SK-N-MC (cell line): ENCODE measurements around the genes CCDC43, C1QL1 and HEXIM2.

DNA sequence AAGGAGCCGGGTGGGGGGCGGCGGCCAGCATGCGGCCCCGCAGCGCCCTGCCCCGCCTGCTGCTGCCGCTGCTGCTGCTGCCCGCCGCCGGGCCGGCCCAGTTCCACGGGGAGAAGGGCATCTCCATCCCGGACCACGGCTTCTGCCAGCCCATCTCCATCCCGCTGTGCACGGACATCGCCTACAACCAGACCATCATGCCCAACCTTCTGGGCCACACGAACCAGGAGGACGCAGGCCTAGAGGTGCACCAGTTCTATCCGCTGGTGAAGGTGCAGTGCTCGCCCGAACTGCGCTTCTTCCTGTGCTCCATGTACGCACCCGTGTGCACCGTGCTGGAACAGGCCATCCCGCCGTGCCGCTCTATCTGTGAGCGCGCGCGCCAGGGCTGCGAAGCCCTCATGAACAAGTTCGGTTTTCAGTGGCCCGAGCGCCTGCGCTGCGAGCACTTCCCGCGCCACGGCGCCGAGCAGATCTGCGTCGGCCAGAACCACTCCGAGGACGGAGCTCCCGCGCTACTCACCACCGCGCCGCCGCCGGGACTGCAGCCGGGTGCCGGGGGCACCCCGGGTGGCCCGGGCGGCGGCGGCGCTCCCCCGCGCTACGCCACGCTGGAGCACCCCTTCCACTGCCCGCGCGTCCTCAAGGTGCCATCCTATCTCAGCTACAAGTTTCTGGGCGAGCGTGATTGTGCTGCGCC is 526 bp downstream of the FZD2 start:
- RRBS = under 1% methylated on average over 11 of the region's 74 CpGs

- RRBS = no CpG with 5 or more reads among the region's 41 CpGs
These were observed 27.8 kb upstream of the MEIOC start for GRCh38 chr17:44628120-44629310.

DNA sequence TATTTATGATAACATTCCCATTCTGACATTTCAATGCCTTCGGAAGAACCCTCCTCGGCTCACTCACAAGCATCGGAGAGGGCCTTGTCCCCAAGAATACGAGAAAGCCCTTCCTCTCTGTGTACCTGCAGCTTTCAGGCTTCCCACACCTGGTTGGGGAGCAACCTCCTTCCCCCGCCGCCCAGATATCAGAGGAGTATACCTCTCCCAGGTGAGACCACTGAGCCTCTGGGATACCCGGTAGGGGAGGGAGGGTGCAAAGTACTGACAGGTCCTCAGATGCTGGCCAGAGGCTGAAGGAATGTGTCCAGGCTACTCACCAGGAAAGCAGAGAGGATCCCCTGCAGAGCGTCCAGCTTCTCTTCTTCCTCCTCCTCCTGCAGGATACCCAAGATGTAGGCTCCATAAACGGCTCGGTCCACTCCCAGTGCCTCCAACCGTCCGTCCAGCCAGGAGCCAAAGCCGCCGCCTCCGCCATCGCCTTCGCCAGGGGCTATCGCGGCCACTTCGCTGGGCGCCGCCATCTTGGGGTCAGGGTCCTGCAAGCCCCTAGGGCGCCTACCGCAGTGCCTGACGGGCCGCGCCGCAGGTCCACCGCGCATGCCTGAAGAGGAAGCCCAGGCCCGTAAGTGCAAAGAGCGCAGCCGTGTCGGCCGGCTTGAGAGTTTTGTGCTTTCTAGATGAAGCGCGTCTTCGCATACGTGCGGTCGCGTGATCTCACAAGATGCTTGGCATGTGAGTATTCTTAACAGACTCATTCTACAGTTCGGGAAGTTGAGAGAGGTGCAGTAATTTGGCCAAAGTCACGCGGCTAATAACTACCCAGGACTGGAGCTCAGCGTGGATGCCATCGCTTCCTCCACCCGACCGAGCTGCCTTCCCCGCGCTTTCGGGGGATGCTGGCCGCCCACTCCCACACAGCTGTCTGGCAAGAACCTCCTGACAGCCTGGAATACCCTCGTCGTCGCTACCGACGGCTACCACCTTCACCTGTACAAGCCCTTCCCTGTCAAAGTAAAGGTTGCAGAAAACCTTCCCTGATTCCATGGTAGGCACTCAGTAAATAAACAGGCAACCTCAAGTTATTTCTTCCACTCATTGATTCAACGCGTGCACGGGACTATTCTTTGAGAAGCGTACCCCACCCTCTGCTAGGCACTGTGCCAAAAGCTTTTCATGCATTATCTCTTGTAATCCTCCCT is at the start of gene CCDC43:
CCDC43 (minus strand) TSS at position 547 of the 1,202 bp plus-strand sequence.
- RRBS = no CpG with 5 or more reads among the region's 62 CpGs

- RRBS = 90% methylated on average over 2 of the region's 20 CpGs
These were observed 27.9 kb downstream of the ADAM11 start for GRCh38 chr17:44786593-44787246.

GRCh38 chr17:44793038-44793413 is 34.2 kb downstream of the ADAM11 start:
- RRBS = no CpG with 5 or more reads among the region's 12 CpGs

- RRBS = 2% methylated on average over 66 of the region's 106 CpGs
These were observed at the start of gene C1QL1 for GRCh38 chr17:44968055-44969004. C1QL1 (minus strand) TSS chr17:44968303.

GRCh38 chr17:45018782-45019785 is 32.3 kb downstream of the DCAKD start:
- RRBS = 5% methylated on average over 31 of the region's 85 CpGs

DNA sequence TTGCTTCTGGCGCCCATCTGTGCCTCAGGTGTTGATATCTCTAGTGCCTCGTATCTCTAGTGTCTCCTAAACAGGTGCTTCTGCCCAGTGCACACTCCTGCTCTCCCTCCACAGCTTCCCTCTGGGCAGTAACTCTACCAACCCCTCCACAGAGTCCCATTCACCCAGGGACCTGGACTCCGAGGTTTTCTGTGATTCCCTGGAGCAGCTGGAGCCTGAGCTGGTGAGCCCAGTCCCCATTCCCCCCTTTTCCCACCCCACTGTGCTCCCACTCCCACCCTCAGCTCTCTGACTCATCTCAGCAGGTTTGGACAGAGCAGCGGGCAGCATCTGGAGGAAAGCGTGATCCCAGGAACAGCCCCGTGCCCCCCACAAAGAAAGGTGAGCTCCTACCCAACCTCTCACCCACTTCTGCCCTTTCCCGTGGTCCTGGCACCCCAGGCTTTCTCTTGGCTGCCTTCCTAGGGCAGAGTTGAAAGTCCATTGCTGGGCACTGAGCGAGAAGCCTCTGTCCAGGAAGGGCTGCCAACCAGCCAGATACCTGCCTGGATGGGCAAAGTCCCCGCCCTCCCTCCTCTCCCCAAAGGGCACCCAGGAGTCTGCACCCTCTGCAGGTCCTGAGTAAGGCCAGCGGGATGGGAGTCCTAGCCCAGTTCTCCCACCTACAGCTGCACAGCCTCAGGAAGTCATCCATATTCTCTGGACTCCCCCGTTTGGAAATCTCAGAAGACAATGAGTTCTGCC is 2.3 kb downstream of the ACBD4 start:
- RRBS = no CpG with 5 or more reads among the region's 11 CpGs

DNA sequence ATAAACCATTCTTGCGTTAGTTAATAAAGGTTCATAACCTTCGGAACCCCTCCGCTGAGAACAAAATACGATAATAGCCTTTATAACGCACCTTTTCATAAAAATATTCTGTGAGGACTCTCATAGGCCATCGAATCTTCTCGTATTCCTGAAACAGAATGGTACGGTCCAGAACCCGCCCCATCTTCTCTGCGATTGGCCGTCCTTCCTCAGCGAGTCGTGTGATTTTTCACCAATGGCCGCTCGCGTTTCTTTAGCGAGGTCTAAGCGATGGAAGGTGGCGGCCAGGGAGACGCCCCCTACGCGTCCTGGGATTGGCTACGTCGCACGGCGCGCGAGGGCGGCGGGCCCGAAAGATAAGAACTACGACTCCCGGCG is 273 bp upstream of the HEXIM1 start:
- RRBS = no CpG with 5 or more reads among the region's 34 CpGs

- RRBS = 3% methylated on average over 2 of the region's 37 CpGs
These were observed 332 bp upstream of the HEXIM2 start for GRCh38 chr17:45161326-45161760.

- RRBS = no CpG with 5 or more reads among the region's 11 CpGs
These were observed at the start of gene HEXIM2 for GRCh38 chr17:45161761-45162176. HEXIM2 (plus strand) TSS chr17:45161875.

DNA sequence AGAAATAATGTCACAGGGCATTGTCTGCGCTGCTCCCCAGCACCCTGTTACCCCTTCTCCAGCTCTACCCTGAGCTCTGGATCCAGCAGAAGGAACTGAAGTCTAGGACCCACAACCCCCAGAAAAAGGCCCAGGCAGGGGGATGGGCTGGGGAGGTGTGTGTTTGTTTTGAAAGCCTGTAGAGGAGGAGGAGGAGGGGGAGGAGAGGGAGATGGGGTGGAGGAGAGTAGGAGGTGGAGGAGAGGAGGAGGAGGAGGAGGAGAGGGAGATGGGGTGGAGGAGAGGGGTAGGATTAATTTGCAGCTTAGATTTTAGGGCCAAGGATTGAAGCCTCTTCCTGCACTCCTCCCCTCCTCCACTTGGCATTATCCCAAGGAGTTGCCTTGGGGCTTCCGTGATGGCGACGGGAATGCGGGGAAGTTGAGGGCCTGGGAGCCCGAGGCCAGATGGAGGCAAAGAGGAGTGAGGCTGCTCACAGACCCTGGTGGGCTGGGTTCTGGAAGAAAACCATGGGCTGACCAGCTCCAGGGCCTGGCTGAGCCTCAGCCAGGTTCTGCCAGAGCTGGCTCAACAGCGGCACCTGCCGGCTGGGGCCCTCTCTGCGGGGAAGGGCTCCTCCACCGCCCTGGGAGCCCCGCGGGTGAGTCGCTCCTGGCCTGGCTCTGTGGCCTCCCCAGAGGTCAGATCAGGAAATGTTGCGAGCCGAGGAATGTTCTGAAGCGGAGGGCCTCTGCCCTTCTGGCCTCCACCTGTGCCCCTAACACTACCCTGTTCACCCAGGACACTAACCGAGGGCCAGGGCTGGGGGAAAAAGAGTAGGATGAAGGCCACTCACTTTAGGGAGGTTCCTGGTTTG is 24.1 kb upstream of the FMNL1 start:
- RRBS = no CpG with 5 or more reads among the region's 17 CpGs

GRCh38 chr17:45225876-45226667 is 4.4 kb downstream of the FMNL1 start:
- RRBS = no CpG with 5 or more reads among the region's 14 CpGs

DNA sequence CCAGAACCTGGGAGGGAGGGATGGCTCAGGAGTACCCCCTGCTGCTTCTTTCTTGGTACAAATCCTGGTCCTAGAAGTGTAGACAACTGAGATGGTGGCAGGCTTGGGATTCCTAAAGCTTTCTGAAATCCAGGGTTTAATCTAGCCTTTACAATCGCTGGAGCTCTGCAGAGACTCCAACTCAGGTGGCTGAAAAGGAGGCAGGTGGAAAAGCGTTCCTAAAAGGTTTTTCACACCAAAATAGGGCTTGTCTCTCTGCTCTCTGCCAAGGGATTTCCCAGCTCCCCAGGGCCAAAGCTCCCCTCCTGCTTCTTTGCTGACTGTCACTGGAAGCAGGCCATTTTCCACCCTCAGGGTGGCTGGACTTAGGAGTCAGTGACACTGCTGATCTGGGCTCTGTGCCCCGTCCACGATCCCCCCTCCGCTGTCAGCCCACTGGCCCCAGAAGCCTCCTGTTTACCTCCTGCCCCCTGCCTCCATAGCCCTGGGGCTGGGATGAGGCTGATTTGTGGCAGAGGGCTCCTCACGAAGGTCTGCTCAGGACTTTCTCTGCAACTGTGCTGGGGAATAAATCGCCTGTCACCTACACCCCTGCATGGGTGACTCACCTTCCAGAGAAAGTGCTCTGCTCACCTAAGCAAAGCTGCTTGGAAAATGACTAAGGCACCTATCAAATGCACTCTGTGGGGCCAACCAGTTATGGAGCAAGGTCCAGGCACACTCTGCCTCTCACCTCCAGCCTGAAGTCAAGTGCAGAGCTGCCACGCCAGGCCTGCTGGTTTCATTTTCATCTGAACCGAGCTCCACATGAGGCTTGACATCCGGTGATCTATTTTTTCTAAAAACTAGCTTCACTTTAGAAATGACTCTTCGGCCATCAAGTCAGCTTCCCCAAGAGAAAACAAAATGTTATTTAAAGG is 5.0 kb downstream of the MAP3K14 start:
- RRBS = no CpG with 5 or more reads among the region's 11 CpGs

DNA sequence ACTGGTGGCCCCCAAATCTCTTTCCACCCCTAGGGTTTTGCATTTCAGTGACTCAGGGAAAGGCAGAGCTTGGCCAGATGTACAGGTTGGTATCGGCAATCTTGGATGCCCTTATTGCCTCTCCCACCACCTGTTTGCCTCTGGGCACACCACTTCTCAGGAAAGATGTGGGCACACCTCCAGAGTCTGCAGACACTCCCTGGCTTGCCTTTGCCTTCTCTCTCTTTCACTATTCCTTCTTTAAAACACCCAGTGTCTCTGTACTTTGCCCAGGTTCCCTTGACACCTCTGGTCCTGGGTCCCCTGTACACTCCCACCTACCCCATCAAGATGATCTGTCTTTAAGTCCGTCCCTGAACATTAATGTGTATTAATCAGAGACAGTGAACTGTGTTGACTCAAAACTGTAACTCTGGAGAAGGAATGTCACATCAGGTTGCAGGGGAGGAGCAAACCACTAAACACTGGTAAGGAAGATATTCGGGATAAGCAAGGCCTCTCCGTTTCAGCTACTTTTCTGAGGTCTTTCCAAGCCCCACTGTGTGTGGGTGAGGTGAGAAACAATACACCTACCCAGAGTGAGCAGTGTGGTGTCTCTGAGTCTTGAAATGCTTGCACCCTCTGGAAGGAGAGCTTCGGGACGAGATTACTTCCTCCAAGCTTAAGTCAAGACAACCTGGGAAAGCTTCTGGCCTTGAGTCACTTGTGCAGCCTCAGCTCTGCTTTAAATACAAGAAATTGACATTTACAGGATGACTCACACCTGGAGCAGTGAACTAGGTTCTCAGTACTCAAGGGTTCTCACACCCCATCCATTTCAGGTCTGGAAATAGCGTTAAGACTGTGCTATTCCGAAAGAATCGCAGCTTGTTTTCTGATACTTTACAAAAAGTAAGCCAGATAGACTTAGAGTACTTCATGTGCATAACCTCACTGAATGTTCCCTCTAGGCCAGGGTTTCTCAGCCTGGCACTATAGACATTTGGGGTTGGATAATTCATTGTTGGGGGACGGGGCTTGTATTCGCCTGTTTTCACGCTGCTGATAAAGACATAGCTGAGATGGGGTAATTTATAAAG is 2.4 kb upstream of the MAP3K14 start:
- RRBS = no CpG with 5 or more reads among the region's 12 CpGs

- RRBS = 65% methylated on average over 5 of the region's 10 CpGs
These were observed 21.5 kb upstream of the MAP3K14 start for GRCh38 chr17:45338200-45338908.

DNA sequence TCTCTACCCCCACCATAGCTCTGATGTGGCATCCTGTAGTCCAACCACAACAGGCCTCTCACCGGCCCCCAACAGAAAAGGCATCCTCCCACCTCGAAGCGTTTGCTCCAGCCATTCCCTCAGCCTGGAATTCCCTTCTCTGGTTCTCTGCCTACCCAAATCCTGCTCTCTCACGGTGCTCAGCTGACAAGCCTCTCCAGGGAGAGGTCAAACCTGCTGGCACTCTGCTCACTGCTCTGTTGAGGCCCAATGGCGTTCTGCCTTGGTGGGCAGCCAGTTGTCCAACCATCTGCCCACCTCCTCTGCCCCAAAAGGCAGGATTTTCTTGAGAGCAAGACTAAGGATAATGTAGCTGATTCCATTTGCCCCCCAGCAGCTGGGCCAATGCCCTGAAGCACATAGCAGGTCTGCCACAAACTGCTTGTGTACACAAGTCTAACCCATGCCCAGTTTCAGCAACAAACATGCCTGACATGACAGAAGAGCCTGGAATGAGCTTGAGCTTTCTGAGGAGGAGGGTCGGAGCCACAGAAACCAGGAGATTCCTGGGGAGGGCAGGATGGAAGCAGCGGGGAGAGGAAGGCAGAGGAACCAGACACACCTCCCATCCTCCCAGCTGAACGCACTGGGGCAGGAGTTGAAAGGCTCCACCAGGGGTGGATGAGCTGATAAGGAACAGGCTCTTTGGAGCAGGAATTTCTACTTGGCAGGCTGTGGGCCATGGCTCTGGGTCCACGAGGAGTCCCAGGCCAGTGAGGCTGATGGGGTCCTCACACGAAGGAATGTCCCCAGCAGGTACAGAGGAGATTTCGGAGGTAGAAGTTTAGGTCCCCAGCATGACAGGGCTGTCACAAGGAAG is 23.9 kb downstream of the ARHGAP27 start:
- RRBS = no CpG with 5 or more reads among the region's 11 CpGs

DNA sequence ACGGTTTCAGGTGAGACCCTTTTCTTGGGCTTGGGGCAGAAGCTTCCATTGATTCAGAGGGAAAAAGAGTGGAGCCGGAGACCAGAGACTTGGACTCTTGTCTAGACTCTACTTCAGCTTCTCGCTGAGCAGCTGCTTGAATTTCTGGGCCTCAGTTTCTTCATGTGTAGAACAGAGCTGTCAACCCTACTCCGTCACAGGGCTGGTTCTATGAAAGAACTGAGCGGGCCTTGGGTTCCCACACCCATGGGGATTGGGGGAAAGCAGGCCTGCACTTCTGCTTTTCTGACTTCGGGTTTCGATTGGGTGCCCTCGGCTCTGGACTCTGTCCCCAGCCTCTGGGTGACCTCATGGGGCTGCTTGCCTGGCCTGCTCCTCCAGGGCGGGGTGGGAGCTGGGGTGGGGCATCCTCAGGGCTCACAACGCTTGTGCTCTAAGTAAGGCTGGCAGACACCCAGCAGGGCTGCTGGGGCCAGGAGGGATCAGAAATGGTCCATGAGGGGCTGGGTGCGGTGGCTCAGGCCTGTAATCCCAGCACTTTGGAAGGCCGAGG is 19.3 kb downstream of the ARHGAP27 start:
- RRBS = no CpG with 5 or more reads among the region's 12 CpGs

DNA sequence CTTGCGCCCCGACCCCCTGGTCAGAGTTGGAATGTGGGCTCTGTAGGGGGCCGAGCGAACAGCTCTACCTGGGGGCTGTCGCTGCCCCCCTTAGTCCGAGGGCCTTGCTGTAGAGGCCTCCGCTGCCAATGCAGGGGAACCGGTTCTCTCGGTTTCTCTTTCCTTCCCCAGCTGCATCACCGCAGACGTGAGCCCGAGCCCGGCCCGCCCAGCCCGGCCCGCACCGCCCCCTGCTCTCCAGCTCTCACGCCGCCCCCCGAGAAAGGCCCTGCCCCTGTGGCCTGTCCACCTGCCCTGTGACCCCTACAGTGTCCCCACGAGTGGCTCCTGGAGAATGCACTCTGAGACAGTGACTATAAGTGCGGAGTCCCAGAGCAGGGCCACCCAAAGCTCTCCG is 1.9 kb downstream of the ARHGAP27 start:
- RRBS = 10% methylated on average over 4 of the region's 23 CpGs

DNA sequence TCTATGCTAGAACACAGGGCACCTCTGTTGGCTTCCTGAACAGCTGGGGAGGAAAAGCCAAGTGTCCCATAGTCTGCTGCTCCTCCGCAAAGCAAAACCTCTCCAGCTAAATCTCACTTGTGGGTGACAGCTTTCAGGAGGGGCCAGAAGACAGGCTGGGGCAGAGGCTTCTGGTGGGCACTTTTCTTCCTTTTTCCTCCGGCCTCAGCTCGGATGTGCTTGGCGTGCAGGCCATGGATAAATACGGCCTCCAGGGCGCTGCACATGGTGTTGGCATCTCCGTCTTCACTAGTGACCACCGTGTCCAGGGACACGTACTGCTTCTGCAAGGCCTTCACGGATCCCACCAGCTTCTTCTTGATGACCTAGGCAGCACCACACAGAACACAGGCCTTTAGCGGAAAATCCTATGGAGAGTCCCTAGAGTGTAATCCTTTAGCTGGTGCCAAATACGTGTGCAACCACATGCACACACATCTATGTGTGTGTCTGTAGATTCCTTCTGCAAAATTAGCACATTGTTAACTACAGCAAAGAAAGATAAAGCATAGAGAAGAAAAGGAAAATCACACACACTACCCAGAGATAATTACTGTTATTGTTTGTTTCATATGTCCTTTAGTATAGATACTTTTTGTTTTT is 12.6 kb downstream of the PLEKHM1 start:
- RRBS = no CpG with 5 or more reads among the region's 12 CpGs